ENCODE data around the genes FURIN and FES.

DNA sequence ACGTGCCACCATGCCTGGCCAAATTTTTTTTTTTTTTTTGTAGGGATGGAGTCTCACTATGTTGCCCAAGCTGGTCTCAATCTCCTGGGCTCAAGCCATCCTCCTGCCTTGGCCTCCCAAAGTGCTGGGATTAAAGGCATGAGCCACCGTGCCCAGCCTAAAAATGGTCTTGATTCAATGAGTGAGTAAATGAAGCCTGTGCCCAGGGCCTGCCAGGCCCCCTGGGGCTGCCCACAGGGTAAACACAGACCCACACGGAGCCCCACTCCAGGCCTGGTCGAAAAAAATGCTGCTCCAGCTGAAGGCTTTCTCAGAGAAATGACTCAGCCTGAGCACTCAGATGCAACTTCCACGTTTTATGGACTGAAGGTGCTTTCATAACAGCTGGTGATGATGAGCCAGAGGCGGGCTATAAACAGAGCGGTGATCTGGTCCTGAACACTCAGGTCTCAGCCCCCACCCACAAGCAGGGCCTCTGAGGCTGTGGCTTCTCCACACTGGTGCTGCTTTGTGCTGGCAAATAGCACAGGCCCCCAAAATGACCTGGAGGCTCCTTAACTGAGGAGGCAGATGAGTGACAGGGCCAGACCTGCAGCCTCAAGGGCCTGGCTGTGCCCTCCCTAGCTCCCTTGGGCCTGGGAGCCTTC is 23.3 kb upstream of the FURIN start:
- PRO-cap, 7 experiments = no peak in any of the 7 experiments

DNA sequence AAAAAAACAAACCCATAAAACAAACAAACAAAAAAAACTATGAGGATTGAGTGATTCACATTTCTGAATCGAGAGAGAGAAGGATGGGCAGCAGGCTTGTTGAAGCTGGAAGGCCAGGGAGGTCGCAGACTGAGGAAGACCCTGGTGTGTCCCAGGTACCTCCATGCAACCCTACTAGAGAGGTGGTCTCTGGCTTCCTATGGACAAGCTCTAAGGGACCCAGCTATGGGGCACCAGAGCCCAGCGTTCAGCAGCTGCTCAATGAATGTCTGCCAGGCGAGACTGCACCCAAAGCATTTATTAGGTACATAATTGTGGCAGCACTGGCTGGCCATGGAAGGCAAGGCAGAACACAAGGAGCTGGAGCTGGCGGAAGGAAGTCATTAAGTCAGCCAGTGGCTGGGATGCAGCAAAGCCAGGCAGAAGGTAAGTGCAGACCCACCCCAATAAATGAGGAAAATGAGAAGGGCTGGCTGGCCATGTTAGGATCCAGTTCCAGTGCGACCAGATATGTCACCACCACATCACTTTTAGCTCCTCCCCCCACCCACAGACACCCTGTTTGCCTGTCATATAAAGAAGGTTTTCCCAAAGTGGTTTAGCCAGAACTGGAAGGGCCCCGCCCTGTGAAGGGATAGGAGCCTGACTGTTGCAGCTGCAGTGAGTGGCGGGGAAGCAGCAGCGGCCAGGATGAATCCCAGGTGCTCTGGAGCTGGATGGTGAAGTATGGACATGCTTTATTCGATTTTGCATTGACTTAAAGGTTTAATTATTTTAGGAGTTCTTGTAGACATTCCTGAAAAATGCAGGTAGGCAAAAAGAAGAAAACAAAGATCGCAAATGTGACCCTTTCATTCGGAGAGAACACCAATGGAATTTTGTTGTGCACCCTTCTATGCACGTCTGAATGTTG is at the start of gene FURIN:
Gene FURIN (plus strand): TSS at position 601 of the 913 bp plus-strand sequence.
- PRO-cap, 7 experiments = no peak in any of the 7 experiments

DNA sequence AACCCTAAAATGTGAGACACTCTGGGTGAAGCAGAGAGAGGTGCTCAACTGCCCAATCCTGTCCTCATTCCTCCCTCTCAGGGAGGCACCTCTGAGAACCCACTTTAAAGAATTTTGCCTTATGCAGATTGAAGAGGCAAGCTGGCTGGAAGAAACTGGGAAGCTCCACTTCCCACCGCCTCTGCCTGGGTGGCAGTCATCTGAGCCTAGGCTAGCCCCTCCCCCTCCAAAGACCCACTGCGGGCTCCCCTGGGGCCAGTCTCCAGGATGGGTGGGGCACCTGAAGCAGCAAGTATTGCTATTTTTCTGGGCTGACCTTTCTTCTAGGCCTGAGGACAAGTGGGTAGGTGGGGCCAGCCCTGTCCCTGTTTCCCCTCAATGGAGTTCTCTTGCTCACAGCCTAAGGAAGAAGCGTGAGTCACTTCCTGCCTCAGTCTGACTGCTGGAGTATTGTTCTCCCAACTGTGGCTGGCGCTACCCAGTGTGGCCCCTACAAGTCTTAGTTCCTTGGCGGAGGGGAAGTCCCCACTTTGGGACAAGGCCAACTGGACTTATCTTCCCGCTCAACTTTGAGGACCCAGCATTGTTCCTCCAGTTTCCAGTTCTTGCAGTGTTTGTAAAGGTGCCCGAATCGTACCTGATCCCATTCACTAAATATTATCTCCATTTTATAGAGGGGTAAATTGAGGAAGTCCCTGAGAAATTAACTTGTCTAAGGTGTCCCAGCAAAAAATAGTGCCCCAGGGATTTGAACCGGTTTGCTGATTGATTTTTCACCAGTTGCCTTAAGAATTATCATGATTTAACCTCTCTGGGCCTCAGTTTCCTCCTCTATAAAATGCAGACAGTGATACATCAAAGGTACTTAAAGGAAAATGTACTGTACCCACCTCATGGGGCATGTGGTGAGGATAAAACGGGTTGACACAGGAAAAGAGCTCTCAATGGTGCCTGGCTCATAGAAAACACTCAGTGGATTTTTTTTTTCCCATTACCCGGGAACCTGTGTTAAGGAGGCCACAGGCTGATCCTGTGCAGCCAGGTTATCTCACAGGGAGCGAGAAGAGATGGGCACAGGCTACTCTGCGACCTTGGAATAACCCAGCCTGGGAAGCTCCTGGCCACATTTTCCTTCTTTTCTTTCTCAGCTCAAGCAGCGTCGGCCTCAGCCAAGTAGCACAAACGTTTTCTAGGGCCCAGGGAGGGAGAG is 1.5 kb downstream of the FURIN start:
- PRO-cap, 7 experiments = no peak in any of the 7 experiments

DNA sequence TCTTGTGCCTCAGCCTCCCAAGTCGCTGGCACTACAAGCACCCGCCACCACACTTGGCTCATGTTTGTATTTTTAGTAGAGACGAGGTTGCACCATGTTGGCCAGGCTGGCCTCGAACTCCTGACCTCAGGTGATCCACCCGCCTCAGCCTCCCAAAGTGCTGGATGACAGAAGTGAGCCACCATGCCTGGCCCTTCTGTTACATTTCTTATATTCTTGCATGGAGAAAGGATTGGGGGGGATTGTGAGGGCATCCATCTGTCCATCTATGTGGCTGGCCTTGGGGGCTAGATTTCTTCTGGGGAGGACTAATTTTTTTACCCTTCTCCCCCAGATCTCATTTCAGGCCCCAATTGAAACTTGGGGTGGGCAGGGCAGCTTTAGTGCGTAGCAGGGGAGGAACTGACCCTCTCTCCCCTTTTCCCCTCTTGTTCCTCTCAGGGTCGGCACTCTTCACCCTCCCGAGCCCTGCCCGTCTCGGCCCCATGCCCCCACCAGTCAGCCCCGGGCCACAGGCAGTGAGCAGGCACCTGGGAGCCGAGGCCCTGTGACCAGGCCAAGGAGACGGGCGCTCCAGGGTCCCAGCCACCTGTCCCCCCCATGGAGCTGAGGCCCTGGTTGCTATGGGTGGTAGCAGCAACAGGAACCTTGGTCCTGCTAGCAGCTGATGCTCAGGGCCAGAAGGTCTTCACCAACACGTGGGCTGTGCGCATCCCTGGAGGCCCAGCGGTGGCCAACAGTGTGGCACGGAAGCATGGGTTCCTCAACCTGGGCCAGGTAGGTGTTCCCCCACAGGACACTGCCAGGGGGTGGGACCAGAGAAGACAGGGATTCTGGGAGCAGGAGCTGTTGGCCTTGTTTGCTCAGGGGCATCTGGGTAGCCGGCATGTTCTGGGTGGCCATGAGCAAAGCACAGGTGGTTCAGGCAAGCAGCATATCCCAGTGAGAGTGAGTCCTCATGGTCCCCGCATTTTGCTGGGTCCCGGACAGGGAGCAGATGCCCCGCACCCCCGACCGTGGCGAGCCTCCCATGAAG is 7.1 kb downstream of the FURIN start:
- PRO-cap, 7 experiments = no peak in any of the 7 experiments

DNA sequence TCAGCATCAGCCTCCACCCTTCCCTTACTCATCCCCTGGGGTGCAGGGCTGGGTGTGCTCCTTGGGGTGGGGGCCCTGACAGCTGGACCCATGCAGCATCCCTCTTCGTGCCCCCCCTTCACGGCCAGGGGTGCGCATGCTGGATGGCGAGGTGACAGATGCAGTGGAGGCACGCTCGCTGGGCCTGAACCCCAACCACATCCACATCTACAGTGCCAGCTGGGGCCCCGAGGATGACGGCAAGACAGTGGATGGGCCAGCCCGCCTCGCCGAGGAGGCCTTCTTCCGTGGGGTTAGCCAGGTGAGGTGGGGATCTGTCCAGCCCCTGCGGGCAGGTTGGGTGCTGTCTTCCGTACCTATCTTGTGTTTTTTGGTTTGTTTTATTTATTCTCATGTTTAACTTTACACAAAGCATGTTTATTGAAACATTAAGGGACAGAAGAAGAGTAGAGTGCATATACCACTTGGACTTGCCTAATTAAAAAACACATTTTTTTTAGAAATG is 6.2 kb upstream of the FES start:
- PRO-cap, 7 experiments = no peak in any of the 7 experiments

GRCh38 chr15:90884227-90884942 is at the start of gene FES:
TSS of gene FES (plus strand) at chr15:90884504.
- PRO-cap, 7 experiments = peak in 4 of 7 experiments; most common plus-strand start chr15:90884504 (in 2); most common minus-strand start chr15:90884309 (in 1)

DNA sequence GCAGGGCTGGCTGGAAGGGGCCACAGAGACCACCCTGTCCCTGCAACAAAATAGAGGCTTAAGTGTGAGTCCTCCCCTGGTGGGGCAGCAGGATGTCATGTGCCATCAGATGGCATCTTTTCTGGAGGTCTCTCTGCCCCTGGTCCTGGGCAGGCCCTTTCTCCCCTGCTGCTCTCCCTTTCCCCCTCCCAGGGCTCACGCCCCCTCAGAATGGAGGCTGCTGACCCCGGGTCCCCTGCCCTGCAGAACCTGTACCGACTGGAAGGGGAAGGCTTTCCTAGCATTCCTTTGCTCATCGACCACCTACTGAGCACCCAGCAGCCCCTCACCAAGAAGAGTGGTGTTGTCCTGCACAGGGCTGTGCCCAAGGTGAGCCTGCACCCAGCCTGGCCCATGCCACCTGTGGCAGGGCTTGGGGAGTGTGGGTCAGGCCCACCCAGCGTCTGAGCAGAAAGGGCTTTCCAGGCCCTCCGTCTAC is 7.0 kb downstream of the FES start:
- PRO-cap, 7 experiments = no peak in any of the 7 experiments

DNA sequence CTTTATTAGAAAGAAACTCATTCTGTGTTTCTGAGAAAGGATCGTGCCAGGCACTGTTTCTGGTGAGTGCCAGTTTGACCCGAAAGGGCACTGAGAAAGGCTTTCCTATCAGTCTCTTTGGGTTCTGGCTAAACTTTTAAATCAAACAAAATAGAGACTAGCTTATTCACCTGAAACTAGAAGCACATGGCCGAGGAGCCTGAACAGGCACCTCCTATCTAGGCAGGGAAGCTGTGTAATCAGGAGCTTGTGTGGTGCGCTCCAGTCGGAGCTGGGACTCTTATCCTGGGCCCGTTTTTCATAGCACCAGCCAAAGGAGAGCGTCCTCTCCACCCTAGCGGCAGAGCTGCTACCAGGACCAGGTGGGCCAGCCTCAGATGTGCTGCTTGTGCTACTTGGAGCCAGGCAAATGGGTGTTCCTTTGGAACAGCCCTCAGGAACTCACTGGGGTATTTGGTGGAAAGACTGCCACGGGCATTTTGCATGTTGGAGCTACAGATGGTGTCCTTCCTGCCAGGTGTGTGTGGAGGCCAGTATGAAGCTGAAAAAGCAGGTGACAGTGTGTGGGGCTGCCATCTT is 660 bp downstream of the MAN2A2 start:
- PRO-cap, 7 experiments = no peak in any of the 7 experiments

- PRO-cap, 7 experiments = no peak in any of the 7 experiments
These were observed 12.1 kb downstream of the MAN2A2 start for GRCh38 chr15:90914979-90915783.

DNA sequence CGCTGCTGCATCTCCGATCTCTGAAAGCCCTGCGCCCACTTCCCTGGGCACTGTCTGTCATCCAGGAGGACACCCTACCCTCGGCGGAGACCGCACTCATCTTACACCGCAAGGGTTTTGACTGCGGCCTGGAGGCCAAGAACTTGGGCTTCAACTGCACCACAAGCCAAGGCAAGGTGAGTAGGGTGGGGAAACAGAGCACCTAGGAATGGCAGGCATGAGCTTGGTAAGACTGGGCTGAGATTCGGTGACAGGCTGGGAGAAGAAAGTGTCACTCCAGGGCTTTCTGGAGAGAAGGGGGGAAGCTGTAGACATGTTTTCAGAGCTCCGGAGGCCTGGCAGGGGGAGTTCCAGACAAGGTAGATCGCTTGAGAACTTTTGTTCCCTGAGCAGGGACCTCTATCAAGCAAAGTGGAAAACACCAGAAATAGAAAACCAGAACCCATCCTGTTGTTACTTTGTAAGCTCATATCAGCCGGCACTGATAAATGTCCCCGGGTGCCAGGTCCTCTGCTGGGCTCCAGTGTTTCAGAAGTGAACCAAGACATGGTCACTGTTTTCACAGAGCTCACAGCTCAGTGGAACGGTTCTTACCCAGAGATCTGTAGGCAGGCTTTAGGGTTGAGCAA is 13.7 kb downstream of the HDDC3 start:
- PRO-cap, 7 experiments = no peak in any of the 7 experiments

GRCh38 chr15:90932246-90932424 is 214 bp downstream of the HDDC3 start:
- PRO-cap, 7 experiments = peak in 2 of 7 experiments; most common plus-strand start chr15:90932371 (in 1); most common minus-strand start chr15:90932296 (in 2)

DNA sequence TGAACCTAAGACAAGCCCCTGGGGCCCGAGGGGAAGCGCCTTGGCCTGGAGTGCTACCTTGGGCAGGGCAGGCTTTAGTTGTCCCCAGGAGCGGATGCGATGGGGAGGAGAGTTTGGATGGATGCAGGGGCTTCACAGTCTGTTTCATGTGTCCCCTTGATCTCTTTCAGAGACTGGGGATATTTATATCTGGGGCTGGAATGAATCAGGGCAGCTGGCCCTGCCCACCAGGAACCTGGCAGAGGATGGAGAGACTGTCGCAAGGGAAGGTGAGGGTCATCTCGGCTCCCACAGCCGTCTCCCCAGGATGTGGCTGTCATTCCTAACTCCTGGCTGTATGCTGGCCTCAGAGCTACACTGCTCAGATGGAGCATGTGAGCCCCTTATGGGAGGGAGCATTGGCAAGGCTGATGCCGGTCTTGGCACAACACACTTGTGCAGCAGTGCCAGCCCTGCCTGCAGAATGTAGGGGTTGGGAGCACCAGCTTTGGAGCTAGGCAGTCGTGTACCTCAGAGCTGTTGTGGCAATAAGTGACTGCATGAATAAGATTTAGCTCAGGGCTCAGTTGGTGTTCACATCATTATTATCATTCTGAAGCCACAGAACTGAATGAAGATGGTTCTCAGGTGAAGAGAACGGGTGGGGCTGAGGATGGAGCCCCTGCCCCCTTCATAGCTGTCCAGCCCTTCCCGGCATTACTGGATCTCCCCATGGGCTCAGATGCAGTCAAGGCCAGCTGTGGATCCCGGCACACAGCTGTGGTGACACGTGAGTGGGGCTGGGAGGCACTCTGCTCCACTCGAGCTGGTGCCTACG is 5.3 kb downstream of the RCCD1 start:
- PRO-cap, 7 experiments = no peak in any of the 7 experiments

- PRO-cap, 7 experiments = no peak in any of the 7 experiments
These were observed 268.5 kb downstream of the SV2B start for GRCh38 chr15:91368532-91368917.

GRCh38 chr15:91941634-91942217 is 88.2 kb downstream of the SLCO3A1 start:
- PRO-cap, 7 experiments = no peak in any of the 7 experiments

- PRO-cap, 7 experiments = no peak in any of the 7 experiments
These were observed 96.5 kb downstream of the SLCO3A1 start for GRCh38 chr15:91949988-91950475.

GRCh38 chr15:92012217-92012451 is 158.6 kb downstream of the SLCO3A1 start:
- PRO-cap, 7 experiments = no peak in any of the 7 experiments

DNA sequence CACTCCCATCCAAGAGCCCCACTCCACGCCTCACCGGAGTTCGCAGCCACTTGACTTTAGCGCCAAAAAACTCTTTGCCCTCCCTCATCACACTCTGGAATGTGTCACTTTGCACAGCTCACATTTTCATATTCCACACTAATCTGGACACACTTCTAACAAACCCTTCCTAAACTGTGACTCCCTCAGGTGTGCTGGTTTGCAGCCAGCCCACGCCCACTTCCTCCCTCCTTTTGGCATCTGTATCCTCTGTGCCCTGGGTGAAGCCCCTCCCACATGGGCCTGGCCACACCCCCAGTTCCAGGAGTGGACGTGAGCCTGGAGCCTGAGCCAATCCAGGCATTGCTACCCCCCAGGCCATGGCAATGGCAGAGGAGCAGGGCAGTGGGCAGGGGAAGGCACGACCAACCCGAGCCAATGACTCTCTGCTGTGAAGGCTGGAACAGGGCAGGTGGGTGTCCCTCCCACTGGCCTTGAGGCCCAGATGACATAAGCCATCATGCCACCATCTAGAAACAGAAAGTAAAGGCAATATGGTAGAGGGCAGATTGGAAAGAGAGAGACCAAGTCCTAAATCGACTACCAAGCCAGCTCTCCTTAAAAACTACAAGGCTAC is 18.7 kb downstream of the FAM174B start:
- PRO-cap, 7 experiments = no peak in any of the 7 experiments

DNA sequence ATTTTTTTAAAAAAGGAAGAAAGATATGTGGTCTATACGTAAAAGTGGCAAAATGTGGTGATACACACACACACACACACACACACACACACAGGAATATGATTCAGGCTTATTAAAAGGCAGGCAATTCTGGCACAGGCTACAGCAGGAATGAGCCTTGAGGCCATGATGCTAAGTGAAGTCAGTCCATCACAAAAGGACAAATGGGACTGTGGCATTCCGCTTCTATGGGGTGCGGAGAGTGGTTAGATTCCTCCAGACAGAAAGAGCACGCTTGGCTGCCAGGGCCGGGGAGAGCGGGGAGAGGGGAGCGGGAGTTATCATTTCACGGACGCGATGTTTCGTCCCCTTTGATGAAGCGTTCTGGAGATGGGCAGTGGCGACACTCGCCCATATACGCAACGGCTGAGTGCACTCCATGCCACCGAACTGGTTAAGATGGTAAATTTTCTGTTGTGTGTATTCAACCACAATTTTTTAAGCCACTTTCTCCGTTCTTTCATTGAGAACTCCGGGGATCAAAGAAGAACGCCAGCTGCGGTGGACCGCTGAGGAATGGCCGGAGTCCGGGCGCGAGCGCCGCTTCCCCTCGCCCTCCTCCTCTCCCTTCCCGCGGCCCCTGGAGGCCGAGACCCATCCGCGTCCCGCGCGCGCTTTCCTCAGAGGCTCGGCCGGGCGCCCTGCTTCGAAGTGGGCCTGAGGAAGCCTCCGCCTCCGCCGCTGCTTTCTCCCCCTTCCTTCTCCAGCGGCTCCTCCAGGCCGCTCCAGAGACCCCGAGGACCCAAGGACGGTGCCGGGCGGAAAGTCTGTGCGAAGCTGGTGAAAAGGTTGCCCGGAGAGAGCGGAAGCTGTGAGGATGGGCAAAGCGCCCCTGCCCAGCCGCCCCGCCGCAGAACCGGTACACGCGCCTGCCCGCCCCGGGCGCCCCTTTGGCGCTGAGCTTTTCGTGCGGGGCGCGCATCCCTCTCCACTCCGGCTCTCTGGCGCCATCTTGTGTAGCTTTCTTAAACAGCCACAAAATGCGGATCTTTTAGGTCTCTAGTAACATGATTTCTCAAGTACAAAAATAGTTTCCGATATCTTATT is 58.8 kb upstream of the FAM174B start:
- PRO-cap, 7 experiments = peak in 3 of 7 experiments; most common minus-strand start position 937 of the sequence (in 3)

DNA sequence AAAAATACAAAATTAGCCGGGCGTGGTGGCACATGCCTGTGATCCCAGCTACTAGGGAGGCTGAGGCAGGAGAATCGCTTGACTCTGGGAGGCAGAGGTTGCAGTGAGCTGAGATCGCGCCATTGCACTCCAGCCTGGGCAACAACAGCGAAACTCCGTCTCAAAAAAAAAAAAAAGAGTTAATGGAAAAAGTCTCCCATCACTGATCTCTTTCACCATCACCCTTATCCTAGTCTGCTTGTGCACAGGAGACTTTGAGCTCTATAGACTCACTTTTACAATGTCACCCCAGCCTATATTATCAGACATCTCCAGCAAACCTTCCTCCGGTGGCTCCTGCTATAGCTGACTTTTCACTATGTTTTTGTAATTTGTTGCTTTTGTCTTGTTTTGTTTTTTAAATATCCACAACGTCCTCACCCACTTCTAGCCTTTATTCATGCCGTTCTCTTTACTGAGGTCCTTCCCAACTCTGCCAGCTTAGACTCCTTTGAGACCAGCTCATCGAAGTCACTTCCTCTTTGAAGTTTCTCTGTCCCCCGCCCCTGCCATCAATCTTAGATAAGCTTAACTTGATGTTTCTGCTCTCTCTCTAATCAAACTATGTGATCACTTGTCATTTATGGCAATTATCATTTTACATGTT is 82.8 kb upstream of the CHD2 start:
- PRO-cap, 7 experiments = no peak in any of the 7 experiments

GRCh38 chr15:92820016-92821122 is 79.8 kb upstream of the CHD2 start:
- PRO-cap, 7 experiments = peak in 7 of 7 experiments; most common plus-strand start chr15:92820575 (in 7); most common minus-strand start chr15:92820383 (in 3)